ENCODE measurements around a stretch of chr17.

DNA sequence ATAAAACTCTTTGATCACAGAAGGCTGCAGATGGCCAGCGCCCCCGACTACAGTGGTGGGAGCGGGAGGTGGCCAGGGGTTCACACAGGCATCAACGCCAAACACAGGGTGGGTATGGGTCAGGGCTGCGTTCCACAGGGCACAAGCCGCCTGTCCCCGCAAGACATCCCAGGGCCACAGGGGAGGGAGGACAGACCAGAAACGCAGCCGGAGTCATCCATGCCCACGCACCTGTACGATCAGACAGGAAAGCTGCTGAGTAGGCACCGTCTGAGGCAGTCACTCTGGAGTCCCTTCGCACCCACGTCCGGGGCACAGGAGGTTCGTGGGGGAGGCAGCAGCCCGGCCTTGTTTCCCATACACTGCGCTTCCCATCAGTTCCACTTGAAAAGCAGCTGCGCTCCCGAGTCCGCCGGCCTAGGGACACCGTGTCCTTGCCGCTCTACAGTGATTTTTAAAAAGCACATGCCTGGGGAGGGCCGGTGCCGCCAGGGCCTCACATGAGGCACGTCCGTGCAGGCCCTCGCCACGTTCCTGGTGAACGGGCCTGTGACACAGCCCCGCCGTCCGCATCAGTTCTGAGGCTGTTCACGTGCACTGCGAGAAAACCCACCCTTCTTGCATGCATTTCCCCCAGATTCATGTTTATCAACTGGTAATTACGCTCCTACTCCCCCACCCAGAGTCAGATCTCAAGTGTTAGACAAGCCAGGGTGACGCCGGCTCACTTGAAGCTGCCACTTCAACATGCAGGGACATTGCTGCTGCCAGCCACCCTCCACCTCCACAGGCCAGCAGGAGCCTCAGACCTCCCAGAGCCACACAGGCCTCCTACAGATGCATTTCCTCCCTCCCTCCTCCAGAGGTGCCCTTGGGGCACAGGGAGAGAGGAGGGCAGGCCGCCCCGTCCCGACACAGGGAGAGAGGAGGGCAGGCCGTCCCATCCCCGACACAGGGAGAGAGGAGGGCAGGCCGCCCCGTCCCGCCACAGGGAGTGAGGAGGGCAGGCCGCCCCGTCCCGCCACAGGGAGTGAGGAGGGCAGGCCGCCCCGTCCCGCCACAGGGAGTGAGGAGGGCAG lies 34.7 kb downstream of the WDR45B start:
- PRO-cap: no peak
- RAMPAGE, long total RNA, 2 experiments: no peak in any of the 2 experiments

DNA sequence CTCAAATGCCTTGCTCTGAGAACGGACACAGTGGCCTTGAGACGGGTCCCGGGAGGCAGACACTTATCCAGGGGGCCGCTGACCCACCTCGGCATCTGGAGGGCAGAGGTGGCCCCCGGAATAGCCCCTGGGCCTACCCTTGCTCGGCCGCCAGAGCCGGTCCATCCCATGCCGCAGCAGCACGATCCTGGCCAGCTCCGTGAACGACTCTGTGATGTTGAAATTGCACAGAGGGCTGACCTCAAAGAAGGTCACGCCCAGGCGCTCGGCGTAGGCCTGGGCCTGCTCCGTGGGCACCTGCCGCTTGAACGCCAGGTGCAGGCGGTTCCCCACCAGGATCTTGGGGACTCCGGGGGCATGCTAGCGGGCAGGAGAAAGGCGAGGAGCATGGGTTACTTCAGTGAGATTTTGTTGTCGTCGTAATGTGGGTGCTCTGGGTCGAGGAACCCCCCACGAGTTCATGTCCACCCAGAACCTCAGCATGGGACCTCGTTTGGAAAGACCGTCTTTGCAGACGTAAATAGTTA lies 10.2 kb upstream of the WDR45B start:
- PRO-cap: no peak
- RAMPAGE, long total RNA, 2 experiments: no peak in any of the 2 experiments

DNA sequence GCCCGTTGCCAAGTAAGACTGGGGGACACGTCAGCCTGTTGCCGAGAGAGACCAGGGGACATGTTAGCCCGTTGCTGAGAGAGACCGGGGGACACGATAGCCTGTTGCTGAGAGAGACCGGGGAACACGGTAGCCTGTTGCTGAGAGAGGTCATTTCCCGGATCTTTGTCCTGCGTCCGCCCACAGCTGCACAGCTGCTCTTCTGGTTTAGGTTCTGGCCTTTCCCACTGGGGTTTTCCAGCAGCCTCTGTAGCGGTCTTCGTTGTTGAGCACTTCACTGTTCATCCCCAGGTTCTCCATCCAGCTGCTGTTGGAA lies 43.3 kb downstream of the TBCD start:
- PRO-cap: no peak
- RAMPAGE, long total RNA, 2 experiments: no peak in any of the 2 experiments

- PRO-cap: bidirectional peak, plus-strand start at chr17:82838886, minus-strand start at chr17:82838490
- RAMPAGE, long total RNA, 2 experiments: no peak in any of the 2 experiments
These were observed 1.4 kb downstream of the ZNF750 start for GRCh38 chr17:82838289-82839016.

GRCh38 chr17:82840381-82840789 lies 563 bp upstream of the ZNF750 start:
- PRO-cap: unidirectional peak, minus-strand start at chr17:82840592
- RAMPAGE, long total RNA, 2 experiments: no peak in any of the 2 experiments

- PRO-cap: no peak
- RAMPAGE, long total RNA, 2 experiments: no peak in any of the 2 experiments
These were observed 49.7 kb upstream of the ZNF750 start for GRCh38 chr17:82889181-82890264.

GRCh38 chr17:82919448-82920062 lies 79.7 kb upstream of the ZNF750 start:
- PRO-cap: no peak
- RAMPAGE, long total RNA, 2 experiments: no peak in any of the 2 experiments

DNA sequence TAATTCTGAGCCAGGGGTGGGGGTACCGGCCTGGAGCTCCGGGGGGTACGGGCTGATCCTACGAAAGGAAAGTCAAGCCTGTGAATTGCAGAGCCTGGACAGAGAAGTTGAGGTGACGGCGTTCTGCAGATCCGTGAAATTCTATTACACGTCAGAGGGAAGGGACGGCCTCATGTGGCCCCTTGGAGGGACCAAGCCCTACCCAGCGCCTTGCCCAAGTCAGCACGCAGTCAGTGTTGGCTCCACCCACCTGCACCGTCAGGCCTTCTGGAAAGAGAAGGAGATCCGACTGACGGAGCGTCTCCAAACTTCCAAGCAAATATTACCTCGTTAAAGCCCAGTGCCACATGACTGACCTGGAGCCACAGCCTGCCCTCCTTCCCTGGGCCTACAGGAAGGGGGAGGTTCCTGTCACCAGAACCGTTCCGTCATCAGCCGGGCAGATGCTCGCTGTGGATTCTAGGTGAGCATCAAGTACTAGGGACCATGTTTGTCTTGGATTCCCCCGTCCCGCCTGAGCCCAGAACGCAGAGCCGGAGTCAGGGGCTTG lies 5.0 kb upstream of the B3GNTL1 start:
- PRO-cap: unidirectional peak, minus-strand start at position 146 of the sequence
- RAMPAGE, long total RNA, 2 experiments: no peak in any of the 2 experiments

- PRO-cap: no peak
- RAMPAGE, long total RNA, 2 experiments: no peak in any of the 2 experiments
These were observed 701 bp upstream of the METRNL start for GRCh38 chr17:83078511-83079304.

GRCh38 chr17:83082681-83084024 lies 3.7 kb downstream of the METRNL start:
- PRO-cap: no peak
- RAMPAGE, long total RNA, 2 experiments: no peak in any of the 2 experiments

- PRO-cap: no peak
- RAMPAGE, long total RNA, 2 experiments: no peak in any of the 2 experiments
These were observed 9.3 kb downstream of the METRNL start for GRCh38 chr17:83088604-83089213.

DNA sequence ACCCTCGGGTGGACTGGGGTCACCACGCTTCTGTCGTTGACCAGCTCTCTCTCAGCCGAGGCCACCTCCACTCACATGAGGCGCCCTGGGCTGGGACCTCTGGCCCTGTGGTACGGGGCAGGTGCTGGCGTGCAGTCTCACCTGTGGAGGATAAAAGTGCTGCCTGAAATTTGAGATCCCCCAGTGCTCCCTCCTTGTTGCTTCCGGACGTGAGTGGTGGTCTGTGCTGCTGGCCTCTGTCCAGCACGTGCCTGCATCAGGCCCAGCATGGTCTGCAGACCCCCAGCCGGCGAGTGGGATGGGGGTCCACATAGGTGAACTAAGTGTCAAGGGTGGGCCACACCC lies 11.2 kb downstream of the METRNL start:
- PRO-cap: no peak
- RAMPAGE, long total RNA, 2 experiments: no peak in any of the 2 experiments

DNA sequence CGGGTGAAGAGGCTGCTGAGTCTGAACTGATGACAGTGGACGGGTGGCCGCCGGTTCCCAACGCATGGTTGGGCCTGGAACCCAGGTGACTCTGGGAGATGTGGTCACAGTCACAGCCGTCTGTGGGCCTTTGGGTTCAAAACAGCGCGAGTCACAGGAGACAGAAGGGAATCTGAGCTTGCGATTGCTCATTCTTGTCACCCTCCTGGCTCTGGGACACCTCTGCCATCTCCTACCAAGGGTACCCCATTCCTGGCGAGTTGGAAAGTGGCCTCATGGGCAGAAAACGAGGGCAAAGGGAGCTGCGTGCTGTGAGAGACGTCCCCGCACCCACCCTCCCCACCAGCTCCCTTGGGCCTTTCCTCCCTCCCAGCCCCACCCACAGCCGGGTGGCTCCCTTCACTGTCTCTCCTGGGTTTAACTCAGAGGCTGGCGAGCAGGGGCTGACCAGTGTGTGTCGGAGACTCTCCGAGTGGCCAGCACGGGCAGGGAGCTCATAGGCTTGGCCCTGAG lies 26.0 kb downstream of the METRNL start:
- PRO-cap: no peak
- RAMPAGE, long total RNA, 2 experiments: no peak in any of the 2 experiments

DNA sequence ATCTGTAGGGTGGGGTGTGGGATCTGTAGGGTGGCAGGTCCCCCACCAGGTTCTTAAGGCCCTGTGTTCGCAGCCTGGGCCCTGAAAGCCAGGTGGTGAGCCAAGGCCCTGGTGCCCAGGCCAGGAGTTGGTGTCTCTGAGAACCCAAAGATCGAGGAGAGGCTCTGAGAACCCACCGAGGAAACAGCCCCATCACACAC lies 48.3 kb downstream of the METRNL start:
- PRO-cap: no peak
- RAMPAGE, long total RNA, 2 experiments: no peak in any of the 2 experiments

GRCh38 chr17:83194984-83195403 lies 115.6 kb downstream of the METRNL start:
- PRO-cap: no peak
- RAMPAGE, long total RNA, 2 experiments: no peak in any of the 2 experiments

All from prostate gland (tissue), 2 donors.